ENCODE measurements around the genes GLYATL2, TMEM109 and TMEM132A.

DNA sequence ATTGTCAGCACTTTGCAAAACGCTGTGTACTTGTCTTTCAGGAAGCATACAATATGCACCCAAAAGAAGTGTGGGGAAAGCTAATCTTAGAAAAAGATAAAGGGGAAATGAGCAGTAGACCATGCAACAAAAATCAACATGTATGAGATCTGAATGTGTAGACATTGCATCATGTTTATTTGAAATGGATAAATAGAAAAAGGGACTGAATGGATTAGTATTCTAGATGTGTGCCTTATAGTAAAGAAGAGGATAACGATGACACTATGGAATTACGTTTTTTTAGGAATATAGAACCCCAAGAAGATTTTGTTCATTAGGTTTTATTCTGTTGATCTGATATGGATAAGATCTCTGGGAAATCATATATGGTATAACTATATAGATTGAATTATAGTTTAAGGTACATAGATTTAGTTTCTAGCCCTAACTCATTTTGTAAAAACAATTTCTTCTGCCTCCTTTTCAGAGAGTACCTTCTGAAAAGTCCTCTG, 4.7 kb downstream of the CNTF start:
- PRO-cap = no peak

DNA sequence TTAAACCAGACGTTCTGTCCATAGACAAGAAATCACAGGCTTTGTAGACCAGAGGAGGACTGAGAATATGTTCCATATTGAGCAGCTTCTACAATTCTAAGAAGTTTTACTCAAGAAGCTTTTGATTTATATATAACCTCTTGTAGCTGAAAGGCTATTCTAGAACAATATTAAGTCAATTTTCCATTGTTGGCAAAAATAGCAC, at the start of gene GLYATL2:
Gene GLYATL2 (minus strand): TSS at position 101 of the 205 bp plus-strand sequence.
- PRO-cap = no peak

GRCh38 chr11:59058302-59058740, 27.8 kb upstream of the GLYATL1B start:
- PRO-cap = no peak

- PRO-cap = no peak
Measured at GRCh38 chr11:59184951-59185934, 13.3 kb downstream of the DTX4 start.

GRCh38 chr11:59208788-59209247, 3.9 kb downstream of the MPEG1 start:
- PRO-cap = no peak

DNA sequence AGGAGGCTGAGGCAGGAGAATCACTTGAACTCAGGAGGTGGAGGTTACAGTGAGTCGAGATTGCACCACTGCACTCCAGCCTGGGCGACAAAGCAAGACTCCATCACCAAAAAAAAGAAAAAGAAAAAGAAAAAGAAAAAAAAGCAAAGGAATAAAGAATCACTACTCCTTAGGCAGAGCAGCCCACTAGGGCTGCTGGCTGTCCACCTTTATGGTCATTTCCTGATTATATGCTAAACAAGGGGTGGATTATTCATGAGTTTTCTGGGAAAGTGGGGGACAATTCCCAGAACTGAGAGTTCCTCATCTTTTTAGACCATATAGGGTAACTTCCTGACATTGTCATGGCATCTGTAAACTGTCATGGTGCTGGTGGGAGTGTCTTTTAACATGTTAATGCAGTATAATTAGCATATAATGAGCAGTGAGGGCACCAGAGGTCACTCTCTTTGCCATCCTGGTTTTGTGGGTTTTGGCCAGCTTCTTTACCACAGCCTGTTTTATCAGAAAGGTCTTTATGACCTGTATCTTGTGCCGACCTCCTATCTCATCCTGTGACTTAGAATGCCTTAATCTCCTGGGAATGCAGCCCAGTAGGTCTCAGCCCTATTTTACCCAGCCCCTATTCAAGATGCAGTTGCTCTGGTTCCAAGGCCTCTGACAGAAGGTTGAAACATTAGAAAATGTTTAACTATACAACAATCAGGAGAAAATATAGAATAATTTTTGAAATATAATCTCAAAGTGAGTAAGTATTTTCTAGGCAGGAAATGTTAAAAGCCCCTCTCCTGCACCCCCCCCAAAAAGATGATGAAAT, 36.5 kb downstream of the OR4D9 start:
- PRO-cap = no peak

- PRO-cap = no peak
Measured at GRCh38 chr11:59558219-59558691, 46.9 kb downstream of the OR4D9 start.

GRCh38 chr11:59576780-59577108, 38.8 kb downstream of the OSBP start:
- PRO-cap = no peak

- PRO-cap = no peak
Measured at GRCh38 chr11:59608394-59608843, 7.2 kb downstream of the OSBP start.

DNA sequence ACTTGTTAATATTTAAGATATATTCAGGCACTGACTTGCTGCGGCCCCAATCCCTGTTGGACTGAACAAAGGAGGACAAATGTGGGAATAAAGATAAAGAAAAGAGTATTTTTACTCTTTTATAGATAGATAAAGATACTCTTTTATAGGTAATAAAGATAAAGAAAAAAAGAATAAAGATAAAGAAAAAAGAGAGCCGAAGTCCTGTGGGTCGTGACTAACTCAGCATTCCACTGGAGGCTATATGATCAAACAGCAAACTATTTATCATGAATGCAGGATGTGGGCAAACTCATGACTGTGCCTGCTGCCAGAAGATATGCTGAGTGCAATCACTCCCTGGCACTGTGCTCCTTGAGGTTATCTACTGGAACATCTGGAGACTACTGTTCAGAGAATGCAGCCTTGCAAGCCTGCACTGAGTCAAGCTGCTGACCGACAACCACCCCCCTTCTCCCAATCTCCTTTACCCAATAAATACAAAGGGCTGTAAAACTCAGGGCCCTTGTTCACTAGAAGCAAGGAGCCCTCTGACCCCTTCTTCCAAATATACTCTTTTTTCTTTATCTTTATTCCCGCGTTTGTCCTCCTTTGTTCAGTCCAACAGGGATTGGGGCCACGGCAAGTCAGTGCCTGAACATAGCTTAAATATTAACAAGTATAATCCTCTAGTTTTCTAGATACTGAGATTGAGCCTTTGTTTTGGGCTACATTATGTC, 6.8 kb downstream of the OR10V1 start:
- PRO-cap = no peak

DNA sequence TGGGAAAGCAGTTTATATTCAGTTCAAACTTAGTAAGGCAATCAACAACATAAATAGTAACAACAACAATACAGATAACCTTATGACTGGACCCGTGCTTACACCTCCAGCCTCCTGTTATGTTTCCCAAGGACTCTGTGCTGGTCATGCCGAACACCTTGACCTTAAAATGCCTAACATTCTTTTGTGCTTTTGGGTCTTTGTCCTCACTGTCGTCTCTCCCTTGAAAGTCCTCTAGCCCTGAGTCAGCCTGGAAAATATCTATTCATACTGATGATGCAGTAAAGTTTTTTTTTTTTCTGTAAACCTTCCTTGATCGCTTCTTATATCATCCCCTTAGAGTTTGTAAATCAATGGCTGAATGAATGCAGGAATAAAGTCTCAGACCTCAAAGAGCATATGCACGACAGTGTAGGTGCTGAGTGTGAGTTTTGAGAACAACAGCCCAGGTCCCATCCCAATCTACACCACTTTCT, 8.9 kb downstream of the TCN1 start:
- PRO-cap = no peak

DNA sequence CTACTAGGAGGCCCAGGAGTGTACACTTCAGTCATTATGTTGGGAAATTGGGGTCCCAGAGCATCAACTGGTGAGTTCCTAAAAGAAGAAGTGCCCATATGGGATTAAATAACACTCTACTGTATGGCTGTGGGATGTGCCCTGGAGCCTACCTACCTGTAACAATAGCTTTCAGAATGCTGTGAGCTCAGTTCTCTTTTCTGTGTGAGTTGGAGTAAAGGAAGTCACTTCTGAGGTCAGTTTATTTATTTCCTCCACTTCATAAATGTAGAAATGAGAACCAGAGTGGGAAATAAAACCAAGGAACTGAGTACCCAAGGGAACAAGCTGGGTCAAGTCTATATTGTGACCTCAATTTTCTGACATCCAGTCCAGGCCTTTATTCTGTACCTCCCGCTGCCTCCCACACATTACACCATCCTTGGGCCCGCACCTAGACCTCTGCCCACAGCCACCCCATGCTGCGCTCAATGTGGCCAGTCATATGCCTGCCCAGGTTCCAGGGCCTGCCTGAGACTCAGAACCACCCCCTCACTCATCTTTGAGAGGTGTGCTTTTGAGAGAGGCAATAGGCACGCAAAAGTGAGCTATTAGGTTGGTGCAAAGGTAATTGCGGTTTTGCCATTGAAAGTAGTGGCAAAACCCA, 9.7 kb downstream of the MS4A6E start:
- PRO-cap = no peak

DNA sequence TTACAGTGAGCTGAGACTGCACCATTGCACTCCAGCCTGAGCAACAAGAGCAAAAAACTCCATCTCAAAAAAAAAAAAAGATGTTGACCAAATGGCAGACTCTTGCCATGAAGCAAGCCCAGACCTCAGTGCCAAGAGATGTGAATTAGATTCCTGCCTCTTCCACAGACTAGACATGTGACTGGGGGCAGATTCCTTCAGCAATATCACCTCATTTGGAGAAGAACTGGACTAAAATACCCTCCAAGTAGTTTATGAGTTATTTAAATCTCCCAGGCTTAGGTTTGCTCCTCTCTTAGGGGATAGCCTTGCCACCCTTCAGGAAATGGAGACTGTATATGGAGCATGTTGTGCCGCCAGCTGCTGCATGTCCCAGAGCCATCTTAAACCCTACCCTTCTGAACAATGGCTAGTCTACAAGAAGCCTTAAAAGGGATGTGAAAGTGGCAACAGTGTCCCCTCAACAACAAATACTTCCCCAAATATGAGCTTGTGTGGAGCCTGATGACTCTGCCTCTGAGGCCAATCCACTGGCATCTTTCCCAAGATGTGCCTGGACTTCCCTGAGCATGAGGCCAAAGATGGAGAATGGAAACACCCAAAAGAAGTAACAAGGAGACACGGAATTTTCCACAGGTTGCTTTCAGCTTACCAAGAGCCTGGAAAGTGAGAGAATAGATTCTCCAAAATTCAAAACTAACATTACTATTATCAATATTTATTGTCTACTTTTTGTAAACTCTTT, 712 bp upstream of the MS4A7 start:
- PRO-cap = no peak

GRCh38 chr11:60615541-60615837, 83.9 kb upstream of the MS4A8 start:
- PRO-cap = no peak

GRCh38 chr11:60781099-60781484, 4.0 kb upstream of the MS4A10 start:
- PRO-cap = no peak

GRCh38 chr11:60913713-60914609, at the start of gene TMEM109:
TMEM109 (plus strand) TSS chr11:60914158.
- PRO-cap = no peak

DNA sequence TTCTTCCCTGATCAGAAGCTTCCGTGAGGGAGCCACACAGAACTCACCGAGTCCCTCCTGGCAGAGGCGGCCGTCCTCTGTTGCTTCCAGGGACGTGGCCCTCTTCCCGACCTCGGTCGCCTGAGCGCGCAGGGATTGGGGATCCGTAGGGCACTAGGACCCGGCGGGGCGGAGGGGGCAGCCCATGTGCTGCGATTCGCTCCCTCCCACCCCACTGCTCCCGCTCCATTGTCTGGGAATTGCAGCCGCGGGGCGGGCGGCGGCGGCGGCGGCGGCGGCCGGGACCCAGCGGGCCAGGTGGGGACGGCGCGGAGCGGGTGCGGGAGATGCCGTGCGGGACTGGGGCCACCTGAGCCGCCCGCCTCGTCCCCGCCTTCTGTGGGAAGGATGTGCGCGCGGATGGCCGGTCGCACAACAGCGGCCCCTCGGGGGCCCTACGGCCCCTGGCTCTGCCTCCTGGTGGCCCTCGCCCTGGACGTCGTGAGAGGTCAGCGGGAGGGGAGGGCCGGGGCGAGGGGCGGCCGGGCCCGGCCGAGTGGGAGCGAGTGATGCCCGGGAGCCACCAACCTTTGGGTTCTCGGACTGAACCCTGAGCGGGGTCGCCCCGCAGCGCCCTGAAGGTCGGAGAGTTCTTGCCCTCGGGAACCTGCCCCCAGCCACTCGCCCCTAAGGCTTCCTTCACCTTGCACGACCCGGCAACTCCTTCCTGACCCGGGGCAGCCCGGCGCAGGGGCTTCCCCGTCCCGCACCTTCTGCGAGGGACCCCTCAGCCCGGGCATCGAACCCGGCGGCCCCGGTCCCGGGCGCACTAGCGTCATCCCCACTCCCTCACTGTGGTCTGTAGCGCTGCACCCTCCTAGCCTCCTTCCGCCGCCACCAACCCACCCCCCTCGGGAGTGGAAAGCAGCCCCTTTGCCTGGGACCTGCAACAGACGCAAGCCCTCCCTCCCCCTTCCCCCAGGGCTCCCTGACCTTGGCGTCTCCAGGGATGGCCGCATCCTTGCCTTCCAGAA, at the start of gene TMEM132A:
Gene TMEM132A (plus strand): TSS at position 214 of the 1,013 bp plus-strand sequence.
- PRO-cap = unidirectional peak, plus-strand start at position 244 of the sequence

- PRO-cap = no peak
Measured at GRCh38 chr11:60943948-60944522, 7.9 kb downstream of the SLC15A3 start.

- PRO-cap = no peak
Measured at GRCh38 chr11:60952791-60952996, 718 bp upstream of the SLC15A3 start.

DNA sequence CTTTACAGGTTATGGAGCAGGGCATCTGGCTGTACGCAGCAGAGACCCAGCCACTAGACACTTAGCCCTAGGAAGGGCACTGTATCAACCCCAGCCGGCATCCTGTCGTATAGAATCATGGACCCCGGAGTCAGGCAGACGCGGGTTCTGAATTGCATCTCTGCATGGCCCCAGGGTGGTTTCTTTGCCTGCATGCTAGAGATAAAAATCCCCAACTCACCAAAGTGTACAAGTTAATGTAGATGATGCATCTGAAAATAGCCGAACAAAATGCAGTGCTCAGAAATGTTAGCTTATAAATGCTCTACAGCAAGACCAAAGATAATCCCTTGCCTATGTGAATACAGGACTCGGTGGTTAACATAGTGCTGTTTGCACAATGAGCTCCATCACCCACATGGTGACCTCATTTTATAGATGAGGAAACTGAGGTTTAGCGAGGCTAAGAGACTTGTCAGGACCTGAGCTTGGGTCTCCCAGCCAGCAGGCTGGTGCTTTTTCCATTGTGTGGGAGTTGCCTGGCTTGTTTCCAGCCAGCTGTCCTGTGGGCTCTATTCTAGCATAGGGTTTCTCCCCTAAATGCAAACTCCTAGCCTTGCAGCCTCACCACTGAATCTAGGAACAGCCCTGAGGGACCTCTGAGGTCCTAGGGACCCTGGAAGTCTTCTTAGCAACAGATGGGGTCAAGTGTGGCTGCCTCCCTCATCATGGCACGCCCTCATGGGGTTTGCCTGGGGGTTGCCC, 7.3 kb downstream of the CD6 start:
- PRO-cap = no peak

All from aorta (tissue), 1 donor.